Vermiform appendix (tissue), 1 donor: ENCODE results near the genes PRPF4B and CDYL.

- PRO-cap, result no peak
Measured at GRCh38 chr6:3813012-3813626, 36.1 kb upstream of the FAM50B start.

GRCh38 chr6:3872249-3872635 lies 23.1 kb downstream of the FAM50B start:
- PRO-cap, result no peak

DNA sequence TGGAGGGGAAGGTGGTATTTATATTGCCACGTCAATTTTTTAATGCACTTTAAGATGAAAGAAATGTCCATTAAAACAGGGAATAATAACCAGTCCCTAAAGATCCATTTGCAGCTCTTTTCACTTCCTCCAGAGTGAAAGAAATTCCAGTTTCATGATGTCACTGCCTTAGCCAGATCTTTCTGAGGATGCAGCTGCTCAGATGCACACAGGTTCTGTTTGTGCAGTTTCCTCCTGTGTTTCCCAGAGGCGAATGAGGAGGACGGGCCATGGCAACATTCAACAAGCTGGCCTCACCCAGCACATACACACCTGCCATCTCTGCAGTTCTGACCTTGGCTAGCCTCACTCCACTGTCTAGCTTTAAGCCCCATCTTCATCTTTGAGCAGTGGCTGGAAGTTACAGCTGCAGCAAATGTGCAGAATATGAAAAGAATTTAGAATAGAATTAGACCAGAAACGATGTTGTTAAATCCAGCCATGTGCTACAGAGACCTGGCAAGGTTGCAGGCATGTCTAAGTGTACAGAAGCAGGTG lies 34.9 kb downstream of the FAM50B start:
- PRO-cap, result no peak

DNA sequence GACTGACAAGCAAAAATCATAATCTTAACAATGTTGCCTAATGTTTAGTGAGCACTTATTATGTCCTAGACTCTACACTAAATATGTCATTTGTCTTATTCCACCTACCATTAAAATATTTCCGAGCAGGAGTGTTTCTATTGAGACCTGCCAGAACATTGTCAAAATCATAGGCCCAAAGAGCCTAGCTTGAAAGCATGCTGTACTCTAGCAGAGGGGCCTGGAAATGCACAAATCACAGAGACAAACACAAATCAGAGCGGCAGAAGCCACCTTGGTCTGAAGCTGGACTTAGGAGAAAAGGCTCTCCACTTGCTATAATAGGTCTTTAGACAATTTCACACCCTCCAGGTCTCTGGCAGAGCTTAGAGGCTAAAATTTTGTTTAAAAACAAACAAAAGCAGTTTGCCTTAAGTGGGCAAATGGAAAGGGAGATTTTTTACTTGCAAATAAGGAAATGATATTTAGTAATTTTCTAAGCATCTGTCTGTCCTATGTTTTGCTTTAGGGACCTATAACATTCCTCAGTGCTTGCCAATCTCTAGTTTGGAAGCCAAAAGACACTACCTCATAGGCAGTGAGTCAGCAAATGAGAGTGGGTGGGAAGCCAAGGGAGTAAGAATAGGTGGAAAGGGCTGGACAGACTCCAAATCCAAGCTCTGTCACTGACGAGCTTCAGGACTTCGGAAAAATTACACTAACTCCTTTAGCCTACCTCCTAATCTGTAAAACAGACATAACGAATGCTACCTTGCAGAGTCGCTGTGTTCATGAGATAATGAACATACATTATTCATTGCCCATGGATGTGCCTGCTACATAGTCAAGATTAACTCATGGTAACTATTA lies 63.7 kb downstream of the FAM50B start:
- PRO-cap, result no peak

DNA sequence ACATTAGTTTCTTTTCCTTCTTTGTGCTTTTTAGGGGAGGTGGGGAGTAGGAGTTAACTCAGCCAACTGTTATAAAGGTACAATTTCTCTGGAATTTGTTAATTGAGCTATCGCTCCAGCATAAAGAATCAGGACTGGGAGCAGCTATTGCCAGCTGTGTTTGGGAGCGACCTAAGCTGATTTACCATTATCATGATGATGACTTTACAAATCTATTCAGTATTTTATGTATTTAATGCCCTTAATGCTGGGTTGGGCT lies 82.0 kb upstream of the PRPF4B start:
- PRO-cap, result no peak

DNA sequence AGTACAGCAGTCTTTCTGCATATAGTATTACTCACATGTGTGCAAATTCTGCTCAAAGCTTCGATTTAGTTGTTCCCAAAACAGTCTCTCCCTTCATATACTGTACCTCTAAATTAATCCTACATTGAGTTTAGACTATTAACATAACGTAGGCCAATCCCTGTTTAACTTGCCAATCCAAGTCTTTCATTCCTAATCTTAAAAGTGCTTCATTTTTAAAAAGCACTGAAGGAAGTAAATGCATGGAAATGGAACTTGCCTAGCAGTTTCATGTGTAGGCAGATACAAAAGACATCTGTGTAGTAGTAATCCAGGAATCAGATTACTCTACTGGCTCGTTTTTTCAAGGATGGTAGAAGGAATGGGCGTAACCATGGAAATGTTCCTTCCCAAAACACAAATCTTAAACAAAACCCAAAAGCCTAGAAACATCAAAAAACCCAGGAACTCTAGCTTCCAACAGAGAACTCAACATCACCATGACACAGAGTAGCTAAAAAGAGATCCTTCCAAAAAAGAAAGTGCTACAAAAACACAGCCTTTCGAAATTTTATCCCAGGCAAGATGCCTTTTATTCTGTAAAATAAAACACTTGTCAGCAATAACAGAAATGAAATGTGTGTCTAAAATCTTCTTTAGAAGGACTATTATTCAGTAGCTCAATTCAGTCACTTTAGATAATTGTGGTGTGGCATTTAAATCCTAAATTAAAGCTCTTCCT lies 24.0 kb upstream of the PRPF4B start:
- PRO-cap, result unidirectional peak, plus-strand start at position 462 of the sequence

DNA sequence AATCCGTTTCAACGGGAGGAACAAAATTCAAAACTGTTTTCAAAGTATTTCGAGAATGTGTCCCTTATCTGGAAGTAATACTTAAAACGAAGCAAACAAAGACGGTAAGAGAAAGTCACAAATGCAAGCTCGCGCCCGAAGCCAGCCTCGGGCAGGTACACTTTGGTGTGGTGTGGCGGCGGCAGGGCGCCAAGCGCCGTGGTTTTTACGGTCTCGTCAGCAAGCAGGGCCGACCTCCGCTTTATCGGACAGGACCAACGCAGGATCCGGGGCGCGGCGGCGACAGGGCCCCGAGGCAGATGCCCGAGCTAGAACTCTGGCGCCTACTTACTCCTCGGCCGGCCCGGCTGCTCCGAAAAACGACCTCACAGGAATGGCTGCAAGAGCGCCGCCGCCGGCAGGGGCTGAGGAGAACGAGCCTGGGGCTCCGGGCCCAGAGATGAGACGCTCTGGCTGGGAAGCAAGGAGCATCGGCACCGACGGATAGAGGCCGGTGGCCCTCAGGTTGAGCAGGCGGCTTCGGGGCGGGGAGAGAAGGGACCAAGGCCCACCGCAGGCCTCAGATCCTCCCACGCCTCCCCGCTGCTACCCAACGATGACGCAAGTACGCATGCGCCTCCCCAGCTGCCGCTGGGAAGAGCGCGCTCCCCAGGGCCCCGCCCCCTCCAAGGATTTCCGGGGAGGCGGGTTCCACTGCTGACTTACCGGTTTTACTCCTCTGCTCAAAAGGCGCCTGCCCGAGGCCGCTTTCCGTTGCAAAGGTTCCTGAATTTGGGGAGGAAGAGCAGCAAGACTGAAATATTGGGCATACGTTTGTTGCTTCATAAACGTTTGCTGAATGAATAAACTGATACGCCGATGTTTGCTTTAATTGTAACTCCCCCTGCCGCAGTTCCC lies 2.7 kb upstream of the PRPF4B start:
- PRO-cap, result unidirectional peak, plus-strand start at position 98 of the sequence; bidirectional peak, plus-strand start at position 673 of the sequence, minus-strand start at position 578 of the sequence

DNA sequence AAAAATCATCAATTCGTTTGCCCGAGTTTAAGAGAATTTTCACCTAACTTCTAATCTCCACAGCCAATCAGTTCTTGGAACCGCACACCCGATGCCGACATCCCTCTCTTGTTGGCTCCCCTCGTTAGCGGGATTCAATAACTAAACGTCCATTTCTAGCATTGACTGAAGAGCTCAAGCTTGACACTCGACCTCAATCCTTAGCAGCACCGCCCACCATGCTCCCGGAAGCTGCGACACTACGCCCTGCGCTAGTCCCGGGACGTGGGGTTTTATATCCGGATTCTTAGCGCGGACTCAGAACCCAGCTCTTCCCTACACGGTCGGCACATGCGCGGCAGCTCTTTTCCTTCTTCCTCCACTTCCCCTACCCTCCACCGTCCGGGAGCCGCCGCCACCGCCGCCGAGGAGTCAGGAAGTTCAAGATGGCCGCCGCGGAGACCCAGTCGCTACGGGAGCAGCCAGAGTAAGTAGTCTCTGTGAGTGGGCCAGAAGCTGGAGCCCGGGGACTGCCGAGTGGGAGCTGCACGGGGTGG lies at the start of gene PRPF4B:
Gene PRPF4B, plus strand, starts transcription at position 300 of the 536 bp plus-strand sequence.
- PRO-cap, result bidirectional peak, plus-strand start at position 300 of the sequence, minus-strand start at position 167 of the sequence

DNA sequence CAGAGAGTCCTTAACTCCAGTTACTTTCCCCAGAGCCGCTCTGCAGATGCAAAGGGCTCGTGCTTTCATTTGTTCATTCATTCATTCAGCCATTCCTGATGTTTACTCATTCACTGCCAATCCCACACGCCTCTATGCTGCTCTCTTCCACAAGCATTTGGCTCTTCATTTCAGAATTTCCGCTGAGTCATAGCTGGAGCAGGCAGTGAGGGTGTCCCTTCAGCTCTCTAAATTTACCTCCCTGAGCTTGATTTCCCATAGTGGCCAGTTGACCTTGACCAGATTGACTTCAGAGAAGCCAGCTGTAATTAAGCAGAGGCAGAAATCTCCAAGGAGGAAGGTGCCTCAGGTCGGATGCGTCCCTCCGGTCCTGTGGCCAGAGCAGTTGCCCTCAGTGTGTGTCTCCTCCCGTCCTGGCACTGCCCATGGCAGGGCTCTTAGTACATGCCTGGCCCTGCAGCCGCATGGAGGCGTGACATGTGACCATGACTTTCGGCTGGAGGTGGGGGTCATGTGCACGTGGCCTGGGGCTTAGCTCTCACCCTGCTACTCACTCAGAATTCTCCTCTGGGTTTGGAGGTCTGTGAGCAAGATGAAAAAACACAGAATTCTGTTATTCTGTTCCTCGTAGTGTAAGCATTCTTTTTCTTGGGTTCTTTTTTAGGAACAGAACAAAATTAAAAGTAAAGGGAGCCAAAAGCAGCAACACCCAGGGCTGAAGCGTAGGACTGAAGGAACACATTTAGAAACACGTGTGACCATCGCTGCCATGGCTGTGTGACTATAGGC lies 267.3 kb upstream of the ECI2 start:
- PRO-cap, result no peak

DNA sequence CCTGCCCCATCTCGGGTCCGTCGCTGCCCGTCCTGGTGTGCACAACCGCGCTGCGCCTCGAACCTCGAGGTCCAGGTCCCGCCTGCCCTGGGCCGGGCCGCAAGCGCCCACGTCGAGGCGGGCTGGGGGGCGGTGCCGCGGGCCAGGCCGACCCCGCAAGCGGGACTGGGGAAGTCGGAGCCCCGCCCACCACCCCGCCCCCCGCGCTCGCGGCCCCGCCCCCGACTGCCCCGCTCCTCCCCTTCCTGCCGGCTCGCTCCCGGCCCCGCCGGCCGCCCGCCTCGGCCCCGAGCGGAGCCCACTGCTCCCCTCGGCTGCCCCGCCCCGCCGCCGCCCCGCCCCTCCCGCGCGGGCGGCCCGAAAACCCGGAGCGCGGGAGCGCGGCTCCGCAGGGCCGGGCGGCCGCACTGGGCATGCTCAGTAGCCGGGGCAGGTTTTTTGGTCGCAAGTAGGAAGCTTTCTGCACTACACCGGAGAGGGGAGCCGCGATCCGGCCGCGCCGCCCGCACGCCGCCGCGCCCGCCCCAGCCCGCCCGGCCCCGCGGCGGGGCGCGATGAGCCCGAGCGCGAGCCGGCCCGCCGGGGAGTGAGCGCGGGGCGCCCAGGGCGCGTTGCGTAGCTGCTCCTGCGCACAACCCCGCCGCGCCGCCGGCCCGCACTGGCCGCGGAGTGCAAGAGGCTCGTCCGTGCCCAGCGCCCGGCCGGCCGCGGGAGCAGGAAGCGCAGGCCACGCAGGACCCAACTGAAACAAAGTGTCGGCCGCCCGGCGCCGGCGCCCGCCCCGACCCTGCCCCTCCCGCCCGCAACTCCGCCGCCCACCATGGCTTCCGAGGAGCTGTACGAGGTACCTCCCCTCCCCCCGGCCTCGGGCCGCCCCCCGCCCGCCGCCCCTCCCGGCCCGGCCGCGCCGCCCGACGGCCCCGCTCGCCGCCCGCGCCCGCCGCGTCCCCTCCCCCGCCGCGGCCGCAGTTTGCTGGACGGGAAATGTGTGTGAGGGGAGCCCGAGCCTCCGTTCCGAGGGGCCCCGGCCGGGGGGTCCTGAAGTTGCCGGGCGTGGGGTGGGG lies at the start of gene CDYL:
Gene CDYL, plus strand, starts transcription at position 441 of the 1,064 bp plus-strand sequence.
- PRO-cap, result bidirectional peak, plus-strand start at position 465 of the sequence, minus-strand start at position 34 of the sequence; bidirectional peak, plus-strand start at position 661 of the sequence, minus-strand start at position 666 of the sequence

DNA sequence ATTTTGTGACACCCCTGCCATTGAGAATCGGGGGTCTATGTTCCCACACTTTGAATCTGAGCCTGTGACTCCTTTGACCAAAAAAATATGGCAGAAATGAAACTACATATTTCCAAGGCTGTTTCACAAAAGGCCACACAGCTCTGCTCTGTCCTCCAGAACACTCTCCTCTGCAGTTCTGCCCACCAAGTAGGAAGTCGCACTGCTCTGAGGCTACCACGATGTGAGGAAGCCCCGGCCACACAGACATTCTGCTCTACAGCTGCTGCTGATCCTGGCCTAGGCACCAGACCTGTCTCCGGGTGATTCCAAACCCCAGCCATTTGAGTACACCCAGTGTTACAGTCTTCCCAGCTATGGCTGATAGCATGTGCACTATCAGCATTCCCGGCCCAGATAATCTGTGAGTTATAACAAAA lies 85.1 kb downstream of the LYRM4 start:
- PRO-cap, result no peak

GRCh38 chr6:5259838-5260594 lies 734 bp downstream of the LYRM4 start:
- PRO-cap, result bidirectional peak, plus-strand start at chr6:5260499, minus-strand start at chr6:5260449

DNA sequence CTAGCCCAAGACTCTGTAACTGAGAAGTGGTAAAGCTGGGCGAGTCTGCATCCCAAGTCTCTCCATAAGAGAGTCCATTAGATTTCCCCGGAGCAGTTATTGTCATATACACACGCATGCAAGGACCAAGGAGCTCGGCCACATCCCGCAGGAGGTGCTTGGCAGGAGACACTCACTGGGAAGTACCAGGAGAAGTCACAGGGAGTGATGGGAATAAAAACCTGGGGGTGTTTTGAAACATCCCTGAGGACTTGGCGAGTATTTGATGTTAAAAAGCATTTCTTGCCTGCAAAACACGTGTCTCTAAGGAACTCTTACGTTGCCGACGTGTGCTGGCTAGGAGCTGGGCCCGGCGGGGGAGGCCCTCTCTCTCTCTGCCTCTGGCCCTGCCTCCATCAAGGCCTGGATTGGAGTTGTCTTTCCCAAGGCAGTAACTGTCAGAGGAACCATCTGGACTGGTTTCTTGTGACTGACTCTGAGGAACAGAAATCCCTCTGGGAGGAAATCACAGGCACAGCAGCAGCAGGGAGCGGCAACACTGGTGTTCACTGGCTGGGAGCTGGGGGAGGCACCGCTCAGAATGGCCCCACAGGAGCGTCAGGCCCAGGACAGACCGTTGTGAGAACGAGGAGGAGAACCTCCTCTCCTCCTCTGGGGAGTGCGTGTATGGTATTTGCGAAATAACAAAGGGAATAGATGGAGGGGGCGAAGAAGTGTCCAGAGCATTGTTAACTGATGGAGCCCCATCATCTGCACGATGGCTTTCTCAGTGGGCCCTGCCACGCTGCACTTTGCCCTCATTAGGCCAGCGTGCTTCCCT lies 244.2 kb downstream of the NRN1 start:
- PRO-cap, result no peak

DNA sequence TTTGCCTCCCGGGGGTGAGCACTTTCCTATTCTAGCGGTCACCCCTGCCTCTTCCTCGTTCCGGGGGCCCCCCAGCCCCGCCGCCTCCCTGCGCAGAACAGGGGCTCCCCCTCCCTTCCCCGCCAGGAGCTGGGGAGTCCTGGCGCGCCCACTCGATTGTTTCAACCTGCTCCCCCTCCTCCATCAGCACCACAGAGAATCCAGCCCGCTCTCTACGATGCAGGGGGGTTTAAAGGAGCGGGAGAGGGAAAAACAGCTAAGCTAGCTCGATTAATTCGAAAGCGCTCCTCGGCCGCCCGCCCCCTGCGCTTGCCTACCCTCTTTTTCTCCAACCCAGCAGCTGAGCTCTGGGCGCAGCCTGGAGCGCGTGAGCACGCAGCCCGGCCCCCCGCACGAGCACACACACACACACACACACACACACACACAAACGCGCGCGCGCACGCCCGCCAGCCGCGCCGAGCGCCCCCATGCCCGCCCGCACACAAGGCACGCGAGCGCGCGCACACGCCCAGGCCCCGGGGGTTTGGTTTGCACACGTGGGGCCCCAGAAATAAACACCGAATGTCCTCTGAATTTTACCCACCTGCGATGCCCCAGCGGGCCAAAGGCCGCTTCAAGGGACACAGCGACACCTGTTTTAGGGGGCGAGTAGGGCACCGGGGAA lies 578 bp upstream of the NRN1 start:
- PRO-cap, result no peak

DNA sequence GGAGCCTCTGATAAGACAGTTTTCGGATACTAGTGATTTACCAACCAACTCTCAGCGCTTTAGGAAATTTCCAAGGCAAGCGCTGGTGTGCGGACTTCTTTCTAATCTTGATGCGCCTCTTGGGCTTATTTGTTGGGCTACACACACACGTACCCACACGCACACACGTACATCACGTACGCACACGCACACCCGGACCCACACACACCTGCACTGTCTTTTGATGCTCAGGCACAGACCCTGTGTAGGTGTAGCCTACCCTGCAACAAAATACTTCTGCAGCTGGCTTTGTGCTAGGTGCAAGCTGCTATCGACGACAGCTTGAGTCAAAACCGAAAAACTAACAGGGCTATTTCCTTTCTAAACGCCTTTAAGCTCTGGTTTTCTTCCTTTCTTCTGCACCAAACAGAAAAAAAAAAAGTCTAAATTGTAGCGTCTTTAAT lies 1.1 kb upstream of the NRN1 start:
- PRO-cap, result no peak

DNA sequence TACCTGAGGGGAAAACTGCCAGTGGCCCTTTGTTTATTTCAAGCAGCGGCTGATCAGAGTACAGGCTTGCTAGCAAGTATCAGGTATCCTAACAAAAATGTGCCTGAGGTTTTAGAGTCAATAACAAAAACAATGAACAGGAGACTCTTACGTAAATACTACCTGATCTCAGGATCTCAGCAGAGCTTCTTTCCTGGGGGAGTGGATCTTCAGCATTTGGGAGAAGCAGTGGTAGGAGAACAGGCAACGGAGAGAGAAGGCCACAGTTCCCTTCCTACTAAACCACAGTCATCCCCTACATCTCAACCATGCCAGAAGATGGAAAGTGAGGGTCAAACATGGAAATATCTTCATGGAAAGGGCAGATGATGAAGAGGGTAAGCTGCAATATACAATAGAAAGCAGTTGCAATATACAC lies 12.5 kb downstream of the LY86 start:
- PRO-cap, result no peak

- PRO-cap, result no peak
Measured at GRCh38 chr6:6656288-6656764, 67.8 kb downstream of the LY86 start.

DNA sequence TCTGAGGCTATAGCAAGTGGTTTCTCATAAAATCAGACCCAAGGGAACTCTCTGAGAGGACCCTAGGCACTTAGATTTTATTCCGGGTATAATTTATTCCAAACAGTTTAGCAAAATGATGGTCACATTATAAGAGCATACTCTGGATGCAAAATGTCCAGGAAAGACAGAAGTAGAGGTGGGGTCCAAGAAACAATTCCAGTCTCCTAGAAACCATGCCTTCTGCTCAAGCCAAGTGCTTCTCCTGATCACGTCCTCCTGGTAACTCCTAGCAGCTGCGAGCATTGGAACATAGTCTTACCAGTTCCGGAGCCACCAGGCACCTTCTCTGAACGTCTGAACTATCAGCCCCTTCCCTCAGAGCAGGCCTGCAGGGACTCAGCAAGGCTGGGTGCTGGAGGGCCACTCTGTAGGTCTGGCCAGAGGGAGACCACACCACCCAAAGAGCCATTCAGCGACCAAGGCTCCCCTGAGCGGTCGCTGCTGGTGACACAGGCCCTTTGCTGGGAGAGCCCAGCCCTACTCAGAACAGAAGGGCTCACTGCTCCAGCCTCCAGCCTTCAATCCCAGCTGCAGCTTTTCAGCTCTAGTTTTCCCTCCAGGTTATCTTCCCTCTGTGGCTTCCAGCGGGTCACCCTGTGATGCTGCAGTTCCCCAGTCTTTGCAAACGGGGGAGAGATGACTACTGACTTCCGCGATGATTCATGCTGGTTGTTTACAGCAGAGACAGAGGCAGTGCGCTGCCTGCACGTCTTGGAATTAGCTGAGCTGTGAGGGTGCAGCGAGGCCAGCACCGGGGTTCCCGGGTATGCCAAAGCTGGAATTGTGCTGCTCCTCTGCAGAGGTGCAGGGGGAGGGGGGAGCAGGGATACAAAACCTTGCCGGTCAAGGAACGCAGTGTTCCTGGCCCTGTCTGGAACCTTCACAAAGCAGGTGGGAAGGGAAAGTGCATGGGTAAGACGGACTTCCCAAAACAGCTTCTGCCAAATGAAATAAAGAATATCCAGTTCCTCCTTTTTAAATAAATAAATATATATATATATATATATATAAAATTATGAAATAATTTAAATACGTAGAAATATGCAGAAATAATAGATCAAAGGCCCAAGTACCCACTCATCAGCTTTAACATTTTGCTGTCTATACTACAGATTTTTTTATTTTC lies 161.3 kb downstream of the LY86 start:
- PRO-cap, result bidirectional peak, plus-strand start at position 762 of the sequence, minus-strand start at position 566 of the sequence

DNA sequence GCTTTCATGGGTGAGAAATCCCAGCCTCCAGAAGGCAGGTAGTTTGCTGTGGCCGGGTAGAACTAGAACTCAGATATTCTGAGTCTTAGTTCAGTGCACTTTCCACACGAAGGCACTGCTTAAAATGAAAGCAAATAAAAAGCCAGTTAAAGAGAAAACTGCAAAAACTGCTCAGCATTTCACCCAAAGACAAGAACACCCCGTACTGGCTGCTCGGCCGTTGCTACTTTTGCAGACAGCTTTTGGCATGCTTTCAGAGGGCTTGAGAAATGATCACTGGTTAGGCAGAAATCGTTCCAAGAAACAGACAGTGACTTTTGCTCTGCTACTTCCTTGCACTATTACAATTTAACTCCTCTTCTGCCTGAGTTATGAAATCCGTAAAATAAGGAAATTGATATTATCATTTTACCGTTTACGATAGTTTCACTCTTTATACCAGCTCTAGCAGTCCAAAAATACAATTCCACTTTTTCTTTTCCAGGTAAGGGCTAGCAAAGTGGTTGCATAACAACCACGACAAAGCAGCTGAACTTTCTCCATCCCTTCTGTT lies 192.0 kb upstream of the RREB1 start:
- PRO-cap, result no peak

DNA sequence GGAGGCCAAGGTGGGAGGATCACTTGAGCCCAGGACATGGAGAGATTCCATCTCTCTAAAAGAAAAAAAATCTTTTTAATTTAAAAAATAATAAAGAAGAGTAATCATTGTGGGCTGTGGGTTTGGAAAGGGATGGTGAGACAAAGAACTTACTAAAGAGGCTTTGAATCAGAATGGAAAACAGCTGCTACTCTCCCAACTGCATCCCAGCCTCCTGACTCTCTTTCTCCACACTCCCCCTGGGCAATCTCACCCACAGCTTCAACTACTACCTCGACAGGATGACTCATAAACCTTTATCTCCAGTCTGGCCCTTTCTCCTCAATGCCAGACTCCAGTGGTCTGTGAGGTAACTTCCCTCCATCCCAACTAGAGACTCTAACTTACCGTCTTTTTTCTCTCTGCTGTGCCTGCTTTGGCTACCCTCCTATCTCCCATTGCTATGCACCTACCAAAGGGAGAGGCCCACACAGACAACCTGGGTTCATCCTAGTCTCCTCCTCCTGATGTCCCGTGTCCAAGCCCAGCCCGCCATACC lies 135.3 kb upstream of the RREB1 start:
- PRO-cap, result no peak